Fallopian tube (tissue), 1 donor: ENCODE measurements around the gene ANKRD13D.

GRCh38 chr11:67289263-67289592, at the start of gene ANKRD13D:
Gene ANKRD13D, plus strand, starts transcription at chr11:67289303.
- PRO-cap = bidirectional peak, plus-strand start at chr11:67289402, minus-strand start at chr11:67289196

- PRO-cap = no peak
These were observed 1.8 kb downstream of the ANKRD13D start for GRCh38 chr11:67290858-67291421.

DNA sequence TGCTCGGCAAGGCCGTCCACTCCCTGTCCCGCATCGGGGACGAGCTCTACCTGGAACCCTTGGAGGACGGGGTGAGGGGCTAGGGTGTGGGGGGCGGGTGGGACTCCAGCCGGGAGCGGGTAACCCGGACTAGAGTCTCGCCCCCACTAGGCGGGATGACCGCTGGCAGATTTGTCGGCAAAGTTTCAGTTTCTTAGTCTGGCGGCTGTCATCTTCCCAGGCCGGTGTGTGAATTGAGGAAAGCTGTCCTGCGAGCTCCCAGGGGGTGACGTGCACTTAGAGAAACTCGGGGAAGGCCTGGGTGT, 327 bp downstream of the RAD9A start:
- PRO-cap = no peak

- PRO-cap = no peak
These were observed 5.2 kb downstream of the TBC1D10C start for GRCh38 chr11:67408967-67409633.

- PRO-cap = unidirectional peak, minus-strand start at chr11:67505778; bidirectional peak, plus-strand start at chr11:67506213, minus-strand start at chr11:67506114
These were observed 650 bp upstream of the PITPNM1 start for GRCh38 chr11:67505594-67506431.

GRCh38 chr11:67544534-67545179, 21.4 kb upstream of the CABP2 start:
- PRO-cap = bidirectional peak, plus-strand start at chr11:67544845, minus-strand start at chr11:67544822

DNA sequence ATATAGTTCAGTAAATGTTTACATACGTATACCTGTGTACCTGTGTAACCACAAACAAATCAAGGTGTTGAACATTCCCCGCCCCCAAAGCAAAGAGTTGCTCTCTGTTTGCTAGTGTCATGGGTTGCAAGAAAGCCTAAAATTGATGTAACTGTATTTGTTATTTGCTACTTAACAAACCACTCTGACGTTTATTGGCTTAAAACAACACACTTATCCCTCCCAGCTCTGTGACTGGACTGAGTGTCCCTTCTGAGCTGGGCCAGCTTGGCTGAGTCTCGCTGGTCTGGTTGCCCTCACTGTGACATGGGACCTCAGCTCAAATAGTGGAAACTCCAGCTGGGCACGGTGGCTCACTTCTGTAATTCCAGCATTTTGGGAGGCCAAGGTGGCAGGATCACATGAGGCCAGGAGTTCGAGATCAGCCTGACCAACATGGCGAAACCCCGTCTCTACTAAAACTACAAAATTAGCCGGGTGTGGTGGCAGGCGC, 25.5 kb upstream of the CABP2 start:
- PRO-cap = no peak

DNA sequence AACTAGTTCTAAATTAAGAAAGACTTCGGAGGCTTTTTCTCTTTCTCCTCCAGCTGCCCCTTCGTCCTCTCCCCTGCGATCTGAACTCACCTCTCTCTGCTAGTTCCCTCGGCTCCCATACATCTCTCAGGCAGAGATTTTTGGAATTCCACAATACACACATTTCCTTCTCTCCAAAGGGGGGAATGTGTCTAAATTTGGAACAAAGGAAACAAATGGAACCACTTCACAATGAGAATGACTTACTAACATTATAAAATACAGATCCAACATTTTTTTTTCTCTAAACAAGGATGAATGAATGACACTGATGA, 20.7 kb upstream of the GSTP1 start:
- PRO-cap = unidirectional peak, minus-strand start at position 128 of the sequence

DNA sequence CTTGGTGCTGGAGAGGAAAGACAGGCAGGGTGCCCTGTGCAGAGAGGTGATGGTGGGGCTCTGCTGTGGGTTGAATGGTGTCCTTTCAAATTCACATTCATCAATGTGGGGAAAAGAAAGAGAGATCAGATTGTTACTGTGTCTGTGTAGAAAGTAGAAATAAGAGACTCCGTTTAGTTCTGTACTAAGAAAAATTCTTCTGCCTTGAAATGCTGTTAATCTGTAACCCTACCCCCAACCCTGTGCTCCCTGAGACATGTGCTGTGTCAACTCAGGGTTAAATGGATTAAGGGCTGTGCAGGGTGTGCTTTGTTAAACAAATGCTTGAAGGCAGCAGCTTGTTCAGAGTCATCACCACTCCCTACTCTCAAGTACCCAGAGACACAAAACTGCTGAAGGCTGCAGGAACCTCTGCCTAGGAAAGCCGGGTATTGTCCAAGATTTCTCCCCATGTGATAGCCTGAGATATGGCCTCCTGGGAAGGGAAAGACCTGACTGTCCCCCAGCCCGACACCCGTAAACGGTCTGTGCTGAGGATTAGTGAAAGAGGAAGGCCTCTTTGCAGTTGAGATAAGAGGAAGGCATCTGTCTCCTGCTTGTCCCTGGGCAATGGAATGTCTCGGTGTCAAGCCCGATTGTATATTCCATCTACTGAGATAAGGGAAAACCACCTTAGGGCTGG, 83.5 kb upstream of the ALDH3B2 start:
- PRO-cap = no peak

GRCh38 chr11:68002511-68003070, 1.3 kb downstream of the UNC93B1 start:
- PRO-cap = no peak

DNA sequence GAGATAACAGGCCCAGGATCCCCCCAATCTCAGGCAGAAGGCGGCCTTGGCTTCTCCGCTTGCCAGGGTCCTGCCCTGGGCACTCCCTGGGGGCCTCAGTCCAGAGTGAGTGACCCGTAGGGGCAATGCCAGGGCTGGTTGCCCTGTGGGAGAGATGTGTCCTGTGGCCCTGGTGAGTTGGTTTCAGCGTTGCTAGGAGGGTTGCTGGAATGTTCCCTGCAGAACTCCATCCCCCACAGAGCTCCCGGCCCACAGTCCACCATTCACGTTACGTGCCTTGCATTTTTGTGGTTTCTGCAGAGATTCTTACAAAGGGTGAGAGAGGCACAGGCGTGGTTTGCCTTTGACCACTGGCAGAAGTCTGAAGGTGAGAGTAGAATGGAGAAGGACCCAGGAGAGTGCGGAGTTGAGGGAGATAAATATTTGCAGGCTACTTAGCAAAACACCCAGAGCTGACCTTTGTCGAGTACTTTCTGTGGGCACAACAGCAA, 3.0 kb downstream of the ALDH3B1 start:
- PRO-cap = bidirectional peak, plus-strand start at position 356 of the sequence, minus-strand start at position 185 of the sequence

GRCh38 chr11:68020377-68021132, 9.9 kb upstream of the NDUFS8 start:
- PRO-cap = no peak

- PRO-cap = no peak
These were observed 19.5 kb downstream of the TCIRG1 start for GRCh38 chr11:68058180-68058882.

DNA sequence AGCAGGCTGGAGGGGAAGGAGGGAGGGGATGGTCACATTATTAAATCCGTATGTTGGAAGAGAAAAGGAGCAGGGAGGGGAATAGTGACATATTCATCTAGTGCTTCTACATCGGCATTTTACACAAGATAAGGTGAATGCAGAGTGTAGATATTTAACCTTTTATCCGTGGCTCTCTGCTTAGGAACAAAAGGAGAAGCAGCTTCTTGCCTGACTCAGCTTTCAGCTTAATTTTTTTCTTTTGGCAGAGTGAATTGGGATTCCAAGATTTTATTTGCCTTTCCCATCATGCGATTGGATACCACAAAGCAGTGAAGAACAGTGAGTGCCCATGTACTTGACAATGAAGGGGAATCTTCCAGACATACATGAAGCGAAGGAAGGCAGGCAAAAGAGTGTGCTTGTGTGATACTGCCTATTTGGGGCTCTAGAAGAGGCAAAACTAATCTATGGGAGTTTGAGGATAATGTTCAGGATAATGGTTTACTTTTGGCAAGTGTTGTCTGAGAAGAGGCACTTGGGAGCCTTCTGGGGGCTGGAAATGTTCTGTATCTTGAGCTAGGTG, 17.0 kb upstream of the CHKA start:
- PRO-cap = no peak

DNA sequence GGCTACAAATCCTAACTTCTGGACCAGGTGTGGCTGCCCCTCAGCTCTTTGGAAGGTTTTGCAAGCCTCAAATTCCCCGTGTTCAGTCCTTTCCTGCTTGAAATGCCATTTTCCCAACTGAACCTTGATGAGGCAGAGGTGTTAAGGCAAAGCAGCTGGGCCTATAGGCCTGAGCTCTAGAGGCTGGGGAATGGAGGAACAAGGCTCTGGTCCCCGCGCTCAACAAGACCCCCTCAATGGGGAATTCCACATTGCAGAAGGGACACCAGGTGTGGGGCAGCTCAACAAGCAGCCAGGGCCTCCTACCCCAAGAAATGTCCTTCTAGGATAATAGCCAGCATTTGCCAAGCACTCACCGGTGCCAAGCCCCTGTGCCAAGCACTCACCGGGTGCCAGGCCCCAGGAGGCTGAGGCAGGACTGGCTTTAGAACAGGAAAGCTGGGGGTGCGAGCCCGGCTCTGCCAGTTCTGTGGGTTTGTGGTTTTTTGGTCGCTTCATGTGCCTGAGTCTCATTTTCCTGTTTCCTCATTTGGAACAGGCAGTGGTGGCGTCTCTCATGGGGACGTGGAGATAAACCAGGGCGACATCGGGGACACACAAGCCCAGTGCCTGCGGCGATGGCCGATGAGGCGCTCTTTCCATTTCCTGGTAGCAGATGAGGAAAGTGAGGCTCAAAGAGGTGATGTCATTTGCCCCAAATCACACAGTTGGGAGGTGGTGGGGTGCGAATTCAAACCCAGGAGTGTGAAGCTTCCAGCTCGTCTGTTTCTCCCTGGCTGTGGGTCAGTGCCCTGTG, 20.7 kb upstream of the CHKA start:
- PRO-cap = no peak

GRCh38 chr11:68389480-68390195, 70.9 kb upstream of the PPP6R3 start:
- PRO-cap = no peak

DNA sequence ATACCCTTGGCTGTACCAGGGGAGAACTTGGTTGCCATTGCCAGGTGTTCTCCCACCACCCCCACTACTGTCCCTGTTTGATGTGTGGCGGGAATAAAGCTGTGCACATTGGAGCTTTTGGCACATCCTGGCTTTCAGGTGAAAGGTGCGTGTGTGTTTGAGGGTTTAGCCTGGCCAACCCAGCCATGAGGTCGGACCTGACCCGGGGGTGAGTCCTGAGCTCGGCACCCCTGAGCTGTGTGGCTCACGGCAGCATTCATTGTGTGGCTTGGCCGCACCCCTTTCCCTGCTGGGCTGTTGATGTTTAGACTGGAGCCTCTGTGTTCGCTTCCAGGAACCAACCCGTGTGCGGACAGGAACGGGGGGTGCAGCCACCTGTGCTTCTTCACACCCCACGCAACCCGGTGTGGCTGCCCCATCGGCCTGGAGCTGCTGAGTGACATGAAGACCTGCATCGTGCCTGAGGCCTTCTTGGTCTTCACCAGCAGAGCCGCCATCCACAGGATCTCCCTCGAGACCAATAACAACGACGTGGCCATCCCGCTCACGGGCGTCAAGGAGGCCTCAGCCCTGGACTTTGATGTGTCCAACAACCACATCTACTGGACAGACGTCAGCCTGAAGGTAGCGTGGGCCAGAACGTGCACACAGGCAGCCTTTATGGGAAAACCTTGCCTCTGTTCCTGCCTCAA, 54.2 kb upstream of the PPP6R3 start:
- PRO-cap = no peak

GRCh38 chr11:68547963-68548362, 87.4 kb downstream of the PPP6R3 start:
- PRO-cap = no peak

DNA sequence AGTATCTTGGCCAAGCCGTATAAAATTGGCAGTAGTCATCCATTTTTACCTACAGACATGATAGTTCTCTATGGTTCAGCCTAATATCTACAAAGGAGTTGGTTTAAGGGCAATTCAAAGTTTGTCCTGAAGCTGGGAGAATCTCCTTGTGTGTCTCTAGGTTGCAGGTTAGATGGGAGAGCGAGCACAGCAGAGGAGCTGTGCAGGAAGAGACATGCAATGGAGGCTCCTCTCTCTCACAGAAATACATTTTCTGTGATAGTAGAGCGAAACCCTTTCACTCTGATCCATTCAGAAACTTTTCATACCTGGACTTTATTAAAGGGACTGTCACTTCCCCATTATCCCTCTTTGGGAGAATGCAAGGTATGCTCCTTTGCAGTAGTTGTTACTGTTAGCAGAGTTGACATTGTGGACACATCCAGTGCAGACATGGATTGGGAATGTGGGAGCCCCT, 91.6 kb downstream of the PPP6R3 start:
- PRO-cap = no peak

- PRO-cap = no peak
These were observed 16.2 kb downstream of the CPT1A start for GRCh38 chr11:68825295-68826036.